Aorta (tissue), 1 donor: Measurements from ENCODE around the gene TCN2.

GRCh38 chr22:29804551-29805007 is 33.5 kb downstream of the ASCC2 start:
- PRO-cap, result no peak

GRCh38 chr22:29872987-29873504 is 9.9 kb upstream of the MTMR3 start:
- PRO-cap, result no peak

GRCh38 chr22:29907603-29908299 is 24.8 kb downstream of the MTMR3 start:
- PRO-cap, result no peak

GRCh38 chr22:30047272-30047878 is 32.9 kb upstream of the HORMAD2 start:
- PRO-cap, result no peak

GRCh38 chr22:30216455-30217212 is 29.9 kb downstream of the LIF start:
- PRO-cap, result no peak

GRCh38 chr22:30265677-30266557 is 734 bp downstream of the OSM start:
- PRO-cap, result bidirectional peak, plus-strand start at chr22:30266034, minus-strand start at chr22:30265816

DNA sequence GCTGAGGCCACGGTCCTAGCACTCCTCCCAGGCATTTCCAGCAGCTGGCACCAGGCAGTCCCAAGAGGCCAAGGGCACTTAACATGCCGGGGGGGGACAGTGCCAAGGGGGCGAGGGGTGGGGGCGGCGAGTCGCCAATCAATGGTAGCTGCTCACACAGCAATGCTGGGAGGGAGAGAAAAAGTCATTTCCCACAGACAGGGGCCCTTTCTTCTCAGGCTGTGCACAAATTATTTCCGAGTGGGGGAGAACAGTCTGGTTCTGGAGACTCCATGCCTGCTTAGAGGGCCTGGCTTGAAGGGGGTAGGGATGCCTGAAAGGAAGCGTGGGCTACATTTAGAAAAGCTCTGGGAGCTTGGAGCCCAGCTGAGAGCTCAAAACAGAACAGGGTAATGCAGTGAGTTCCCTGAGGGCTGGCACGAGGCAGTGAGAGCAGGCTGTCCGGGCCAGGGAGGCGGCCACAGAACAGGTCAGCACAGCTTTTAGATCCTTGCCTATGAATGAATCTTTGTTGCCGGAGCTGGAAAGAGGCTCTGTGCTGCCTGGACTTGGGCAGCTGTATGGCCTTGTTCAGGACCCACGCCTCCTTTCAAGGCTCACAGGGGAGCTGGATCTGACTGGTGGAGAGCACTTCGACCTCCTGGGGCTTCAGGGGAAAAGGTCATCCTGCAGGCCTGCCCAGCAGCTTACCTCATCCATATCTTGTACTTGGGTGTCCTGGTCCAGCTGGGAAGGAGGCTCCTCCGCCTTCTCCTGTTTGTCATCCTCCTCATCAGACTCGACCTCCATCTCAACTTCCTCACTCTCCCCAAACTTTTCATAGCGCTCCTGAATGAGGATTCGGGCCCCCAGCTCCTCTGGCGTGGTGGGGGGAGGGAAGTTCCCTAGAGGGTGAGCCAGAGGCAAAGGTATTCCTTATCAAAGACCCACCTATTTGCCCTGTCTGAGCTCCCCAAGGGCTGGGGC is 14.5 kb upstream of the TBC1D10A start:
- PRO-cap, result no peak

GRCh38 chr22:30355905-30356249 is 817 bp downstream of the SF3A1 start:
- PRO-cap, result no peak

- PRO-cap, result no peak
These were observed 5.8 kb downstream of the CCDC157 start for GRCh38 chr22:30362369-30363151.

GRCh38 chr22:30392576-30393613 is 3.9 kb upstream of the SEC14L2 start:
- PRO-cap, result no peak

DNA sequence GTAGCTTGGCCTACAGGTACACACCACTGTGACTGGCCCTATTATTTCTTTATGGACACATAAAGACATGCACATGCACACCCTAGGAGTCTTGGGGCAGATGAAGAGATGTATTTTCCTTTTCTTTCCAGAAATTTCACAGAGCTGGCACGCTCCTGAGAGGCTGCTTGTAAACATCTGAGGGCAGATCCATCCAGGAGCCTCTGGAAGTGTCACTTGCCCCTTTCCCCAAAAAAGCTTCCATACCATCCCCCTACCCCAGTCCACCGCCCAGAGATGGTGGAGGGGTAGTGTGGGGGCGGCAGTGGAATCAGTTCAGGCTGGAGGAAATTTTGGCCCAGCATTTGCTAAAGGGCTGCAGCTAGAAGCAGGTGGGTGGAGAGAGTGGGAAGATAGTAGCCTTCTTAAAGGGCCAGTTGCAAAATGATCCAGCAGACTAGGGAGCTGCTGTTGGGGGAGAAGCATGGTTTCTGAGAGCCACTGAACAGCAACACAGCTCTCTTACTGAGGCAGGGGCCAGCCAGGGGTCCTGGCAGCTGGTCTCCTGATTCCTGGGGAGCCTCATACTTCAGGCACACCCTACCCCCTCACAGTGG is 5.1 kb downstream of the SEC14L2 start:
- PRO-cap, result no peak

DNA sequence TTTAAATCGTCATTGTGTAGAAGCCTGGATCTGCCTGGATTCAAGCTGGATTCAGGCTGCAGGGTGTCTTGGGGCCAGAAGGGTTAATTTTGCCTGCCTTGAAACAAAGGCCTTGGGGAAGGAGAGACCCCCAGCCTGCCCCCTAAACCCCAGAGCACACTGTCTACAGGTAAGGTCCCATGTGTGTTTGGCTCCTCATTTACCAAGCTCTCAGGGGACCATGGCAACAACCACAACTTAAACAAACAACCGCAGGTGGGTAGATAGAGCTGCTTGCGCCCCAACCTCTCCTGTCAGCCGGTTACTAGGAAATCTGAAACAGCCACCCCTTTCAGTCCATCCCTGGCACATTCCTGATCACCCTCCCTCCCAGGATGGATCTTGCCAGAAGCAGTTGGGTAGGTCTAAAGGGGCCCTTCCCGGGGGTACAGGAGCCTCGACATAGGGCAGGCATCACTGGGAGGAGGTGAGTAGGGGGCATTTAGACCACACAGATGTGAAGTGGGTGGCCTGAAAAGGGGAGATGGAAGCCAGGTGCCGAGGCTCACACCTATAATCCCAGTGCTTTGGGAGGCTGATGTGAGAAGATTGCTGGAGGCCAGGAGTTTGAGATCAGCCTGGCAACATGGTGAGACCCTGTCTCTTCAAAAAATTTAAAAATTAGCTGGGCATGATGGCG is 3.3 kb upstream of the SEC14L3 start:
- PRO-cap, result no peak

DNA sequence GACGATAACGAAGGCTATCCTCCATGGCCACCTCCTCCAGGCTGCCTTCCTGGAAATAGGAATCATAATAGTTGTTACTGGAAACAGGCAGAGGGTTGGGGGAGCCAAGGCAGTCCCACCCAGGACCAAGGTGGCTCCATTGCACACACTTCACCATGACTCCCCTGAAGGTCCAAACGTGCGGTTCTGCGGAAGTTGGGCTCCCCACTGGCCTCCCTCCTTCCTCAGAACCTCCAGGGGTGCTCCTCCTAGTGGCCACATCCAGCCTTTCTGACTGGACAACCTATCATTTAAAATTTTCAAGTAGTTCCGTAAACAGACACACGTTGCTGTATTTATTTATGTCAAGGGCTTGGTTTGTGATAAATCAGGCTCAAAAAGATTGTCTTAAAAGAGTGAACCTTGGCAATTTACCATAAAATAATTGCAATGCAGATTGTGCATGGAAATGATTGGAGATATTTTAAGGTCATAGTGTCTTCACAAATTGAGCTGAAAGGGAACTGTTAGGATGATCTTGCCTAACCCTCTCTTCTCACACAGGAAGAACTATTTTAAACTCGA is 1.4 kb upstream of the TCN2 start:
- PRO-cap, result no peak

DNA sequence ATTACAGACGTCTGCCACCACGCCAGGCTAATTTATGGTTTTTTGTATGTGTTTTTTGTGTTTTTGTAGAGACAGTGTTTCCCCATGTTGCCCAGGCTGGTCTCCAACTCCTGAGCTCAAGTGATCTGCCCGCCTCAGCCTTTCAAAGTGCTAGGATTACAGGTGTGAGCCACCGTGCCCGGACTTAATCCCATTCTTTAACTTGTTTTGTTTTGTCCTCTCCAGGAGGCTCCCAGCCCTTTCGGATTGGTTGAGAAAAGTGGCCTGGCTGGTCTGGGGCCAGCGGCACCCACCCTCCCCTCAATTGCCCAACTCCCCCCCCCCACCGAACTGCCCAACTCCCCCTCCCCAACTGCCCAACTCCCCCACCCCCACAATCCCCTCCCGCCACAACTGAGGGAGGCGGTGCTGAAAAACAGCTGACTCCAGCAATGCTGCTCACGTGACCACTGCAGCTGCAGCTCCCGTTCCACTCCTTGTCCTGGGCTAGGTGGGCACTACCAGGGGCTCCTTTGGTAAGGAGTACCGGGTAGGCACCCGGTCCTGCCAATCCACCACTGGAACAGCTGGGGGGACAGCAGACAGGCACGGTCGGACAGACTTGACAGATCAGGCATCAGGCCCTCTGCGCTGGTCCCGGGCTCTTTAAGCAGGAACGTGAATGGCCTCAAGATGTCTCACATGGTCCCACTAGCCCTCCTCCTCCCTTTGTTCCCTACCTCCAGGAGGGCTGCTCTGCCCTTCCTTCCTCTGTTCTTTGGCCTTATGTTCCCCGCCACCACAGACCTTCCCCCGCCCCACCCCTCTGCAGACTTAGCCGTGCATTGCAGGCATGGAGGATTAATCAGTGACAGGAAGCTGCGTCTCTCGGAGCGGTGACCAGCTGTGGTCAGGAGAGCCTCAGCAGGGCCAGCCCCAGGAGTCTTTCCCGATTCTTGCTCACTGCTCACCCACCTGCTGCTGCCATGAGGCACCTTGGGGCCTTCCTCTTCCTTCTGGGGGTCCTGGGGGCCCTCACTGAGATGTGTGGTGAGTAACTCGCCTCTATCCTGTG is at the start of gene TCN2:
Gene TCN2 (plus strand): TSS at position 808 of the 1,054 bp plus-strand sequence.
- PRO-cap, result bidirectional peak, plus-strand start at position 431 of the sequence, minus-strand start at position 199 of the sequence; bidirectional peak, plus-strand start at position 843 of the sequence, minus-strand start at position 759 of the sequence

- PRO-cap, result no peak
These were observed 597 bp downstream of the DUSP18 start for GRCh38 chr22:30667002-30667553.

- PRO-cap, result no peak
These were observed 35.8 kb downstream of the MORC2 start for GRCh38 chr22:30932663-30933367.

DNA sequence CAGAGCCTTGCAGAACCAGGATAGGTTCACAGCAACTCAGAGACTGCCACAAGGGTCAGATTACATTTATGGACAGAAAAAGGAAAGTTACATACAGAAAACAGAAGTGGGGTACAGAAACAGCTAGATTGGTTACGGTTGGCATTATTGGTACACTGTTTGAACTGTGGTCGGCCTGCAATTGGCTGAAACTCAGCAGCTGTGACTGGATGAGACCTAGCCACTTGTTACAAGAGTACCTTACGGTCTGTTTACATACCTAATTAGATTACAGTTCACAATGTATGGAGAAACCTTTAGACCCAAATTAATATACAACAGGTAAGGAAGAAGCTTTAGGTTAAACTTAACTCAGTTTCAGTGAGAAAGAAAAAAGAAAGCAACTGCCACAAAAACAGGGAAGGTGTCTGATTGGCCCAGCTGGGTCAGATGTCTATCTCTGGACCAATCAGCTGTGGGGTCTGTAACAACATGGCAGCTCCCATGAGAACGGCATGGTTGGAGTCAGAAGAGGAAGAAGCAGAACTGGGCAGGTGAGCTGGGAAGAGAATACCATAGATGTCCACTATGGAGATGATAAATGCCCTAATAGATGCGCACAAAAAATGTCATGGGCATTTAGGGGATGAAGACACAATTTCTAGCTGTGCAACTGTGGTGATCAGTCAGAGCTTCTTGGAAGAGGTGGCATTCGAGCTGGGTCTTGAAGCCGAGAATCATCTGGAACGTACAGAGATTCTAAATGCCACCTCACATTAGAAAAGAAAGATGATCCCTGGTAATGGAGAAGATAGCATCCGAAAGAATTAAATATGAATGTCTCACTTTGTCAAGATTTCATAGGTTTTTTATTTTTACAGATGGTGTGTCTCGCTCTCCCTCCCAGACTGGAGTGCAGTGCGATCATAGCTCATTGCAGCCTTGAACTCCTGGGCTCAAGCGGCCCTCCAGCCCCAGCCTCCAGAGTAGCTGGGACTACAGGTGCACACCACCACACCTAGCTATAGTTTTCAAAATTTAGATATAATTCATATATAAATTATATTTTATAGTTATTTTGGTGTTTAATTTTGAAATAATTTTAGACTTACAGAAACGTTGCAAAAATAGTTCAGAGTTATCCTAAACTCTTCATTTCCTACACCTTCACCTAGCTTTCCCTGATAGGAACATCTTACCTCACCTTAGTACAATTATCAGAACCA is 17.1 kb upstream of the SMTN start:
- PRO-cap, result no peak

DNA sequence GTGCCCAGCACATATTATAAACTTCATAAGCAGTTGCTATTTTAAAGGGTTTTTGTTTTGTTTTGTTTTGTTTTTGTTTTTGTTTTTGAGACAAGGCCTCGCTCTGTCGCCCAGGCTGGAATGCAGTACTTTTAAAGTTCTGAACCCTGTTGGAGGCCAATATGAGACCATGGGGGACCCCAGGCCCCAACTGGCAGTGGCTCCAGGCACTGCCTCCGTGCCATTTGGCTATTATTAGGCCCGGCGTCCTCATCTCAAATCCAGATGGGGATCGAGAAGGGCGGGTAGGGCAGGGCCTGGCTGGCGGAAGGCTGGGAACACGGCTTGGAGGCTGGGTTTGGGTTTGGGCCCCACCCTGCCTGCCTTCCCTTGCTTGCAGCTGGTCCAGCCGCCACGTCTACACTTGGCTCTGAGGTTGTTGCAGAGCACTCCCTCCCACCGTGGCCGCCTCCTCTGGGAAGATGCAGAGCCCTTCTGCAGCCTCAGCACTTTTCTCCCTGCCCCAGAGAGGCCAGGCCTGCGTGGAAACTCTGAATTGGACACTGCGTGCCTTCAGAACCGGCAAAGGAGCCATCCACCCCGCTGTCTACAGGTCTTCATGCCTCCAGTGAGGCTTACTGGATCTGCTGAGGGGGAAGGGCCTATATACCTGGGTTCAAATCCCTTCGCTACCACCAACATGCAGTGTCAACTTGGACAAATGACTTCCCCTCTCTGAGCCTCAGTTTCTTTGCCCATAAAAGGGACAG is 5.2 kb upstream of the SMTN start:
- PRO-cap, result no peak

DNA sequence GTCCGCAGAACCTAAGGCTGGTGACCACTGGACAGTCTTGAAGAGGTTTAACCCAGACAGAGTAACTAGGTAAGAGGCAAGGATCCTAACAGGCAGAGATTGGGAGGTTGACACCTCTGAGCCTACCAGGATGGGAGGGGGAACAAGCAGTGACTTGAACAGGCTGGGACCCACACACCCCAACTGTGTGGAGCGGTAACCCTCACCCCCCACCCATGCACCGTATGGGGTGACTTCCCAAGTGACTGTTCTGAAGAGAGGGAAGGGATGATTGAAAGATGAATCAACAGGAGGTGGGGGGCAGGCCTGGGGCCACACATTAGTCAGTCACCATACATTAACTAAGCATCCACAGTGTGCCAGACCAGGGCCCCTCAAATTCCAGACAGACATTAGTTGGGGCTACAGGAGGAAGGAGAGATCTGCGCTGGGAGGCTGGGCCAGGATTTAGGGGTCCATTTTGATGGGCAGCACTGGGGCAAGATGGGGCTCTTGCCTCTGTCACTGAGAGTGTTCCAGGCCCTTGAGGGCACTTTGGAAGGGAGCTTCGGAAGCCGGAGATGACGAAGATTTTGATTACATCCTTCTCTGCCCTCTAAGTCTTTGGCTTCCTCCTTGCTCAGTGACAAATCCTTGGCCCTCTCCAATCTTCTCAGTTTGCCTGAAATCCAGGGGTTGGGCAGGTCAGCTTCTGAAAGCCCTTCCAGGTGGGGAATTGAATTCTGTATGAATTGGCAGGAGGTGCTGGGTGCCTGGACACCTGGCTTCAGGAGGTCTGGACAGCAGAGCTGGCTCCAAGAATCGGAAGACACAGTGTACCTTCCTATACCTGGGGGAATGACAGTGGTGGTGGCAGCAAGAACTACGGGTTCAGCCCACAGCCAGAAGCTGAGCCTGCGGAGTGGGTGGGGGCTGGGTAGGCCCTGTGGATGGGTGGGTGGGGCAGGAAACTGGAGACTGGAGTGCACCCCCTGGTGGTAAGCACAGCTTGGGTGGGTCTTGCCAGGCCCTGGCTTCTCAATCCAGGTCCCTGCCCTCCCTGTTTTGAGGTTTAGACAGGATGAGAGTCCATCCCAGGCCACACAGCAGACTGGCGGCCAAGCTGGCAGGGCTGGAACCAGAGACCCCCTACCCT is 1.1 kb downstream of the SMTN start:
- PRO-cap, result bidirectional peak, plus-strand start at position 507 of the sequence, minus-strand start at position 512 of the sequence

DNA sequence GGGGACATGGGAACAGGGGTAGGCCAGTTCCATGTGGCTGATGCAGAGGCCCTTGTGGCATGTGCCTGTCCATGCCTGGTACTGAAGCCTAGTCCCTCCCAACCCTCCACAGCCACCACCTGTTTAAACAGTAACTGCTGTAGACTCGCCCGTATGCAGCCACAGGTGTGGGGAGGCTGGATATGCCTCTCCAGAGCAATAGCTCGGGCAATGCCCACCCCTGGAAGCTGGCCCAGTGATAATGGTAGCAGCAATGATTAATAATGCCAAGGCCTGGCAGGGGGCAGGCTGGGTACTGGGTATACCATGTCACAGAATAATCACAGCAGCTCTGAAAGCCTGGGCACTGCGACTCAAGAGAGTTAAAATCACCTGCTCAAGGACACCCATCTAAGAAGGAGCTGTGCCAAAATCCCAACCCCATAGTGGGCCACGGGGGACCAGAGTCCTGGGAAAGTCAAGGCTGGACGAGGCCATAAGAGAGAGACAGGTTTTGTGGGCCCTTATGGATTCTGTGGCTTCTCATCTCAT is 2.4 kb downstream of the SMTN start:
- PRO-cap, result no peak